Esophagus muscularis mucosa (tissue), 4 donors: ENCODE measurements around the genes HOXC11 and PDE1B.

DNA sequence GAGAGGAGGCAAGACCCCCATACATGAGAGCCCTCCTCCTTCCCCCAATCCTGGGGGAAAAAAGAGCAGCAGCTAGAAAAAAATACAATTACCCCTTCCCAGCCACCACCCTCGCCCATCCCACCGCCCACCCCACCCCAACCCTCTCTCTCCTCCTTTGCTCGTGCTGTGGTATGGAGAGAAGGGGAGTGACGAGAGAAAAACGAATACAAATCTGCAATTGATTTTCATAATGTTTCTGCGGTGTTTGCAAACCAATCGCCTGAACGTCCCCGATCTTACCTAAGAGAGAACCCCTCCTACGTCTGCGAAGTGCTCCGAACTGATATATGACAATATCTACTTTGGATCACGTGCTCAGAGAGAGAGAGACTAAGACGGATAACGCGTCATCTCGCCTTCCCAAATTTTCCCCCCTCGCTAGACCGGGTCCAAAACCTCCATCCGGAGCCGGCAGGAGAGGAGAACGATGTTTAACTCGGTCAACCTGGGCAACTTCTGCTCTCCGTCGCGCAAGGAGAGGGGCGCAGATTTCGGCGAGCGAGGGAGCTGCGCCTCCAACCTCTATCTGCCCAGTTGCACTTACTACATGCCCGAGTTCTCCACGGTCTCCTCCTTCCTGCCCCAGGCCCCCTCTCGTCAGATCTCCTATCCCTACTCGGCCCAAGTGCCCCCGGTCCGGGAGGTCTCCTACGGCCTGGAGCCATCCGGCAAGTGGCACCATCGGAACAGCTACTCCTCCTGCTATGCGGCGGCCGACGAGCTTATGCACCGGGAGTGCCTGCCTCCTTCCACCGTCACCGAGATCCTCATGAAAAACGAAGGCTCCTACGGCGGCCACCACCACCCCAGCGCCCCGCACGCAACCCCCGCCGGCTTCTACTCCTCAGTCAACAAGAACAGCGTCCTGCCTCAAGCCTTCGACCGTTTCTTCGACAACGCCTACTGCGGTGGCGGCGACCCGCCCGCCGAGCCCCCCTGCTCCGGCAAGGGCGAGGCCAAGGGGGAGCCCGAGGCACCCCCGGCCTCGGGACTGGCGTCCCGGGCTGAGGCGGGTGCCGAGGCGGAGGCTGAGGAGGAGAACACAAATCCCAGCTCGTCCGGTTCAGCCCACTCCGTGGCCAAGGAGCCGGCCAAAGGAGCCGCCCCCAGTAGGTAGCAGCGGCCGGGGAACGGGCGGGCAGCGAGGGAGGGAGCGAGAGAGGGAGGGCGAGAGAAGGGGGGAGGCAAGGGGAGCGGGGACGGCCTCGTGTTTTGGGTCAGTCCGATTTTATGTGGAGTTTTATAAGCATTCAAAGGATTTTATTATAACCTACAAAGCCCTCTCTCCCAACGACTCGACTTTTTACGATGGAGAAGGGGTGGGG lies at the start of gene HOXC11:
HOXC11 (plus strand) TSS at position 354 of the 1,367 bp plus-strand sequence.
- PRO-cap: no peak
- RAMPAGE, long total RNA, 4 experiments: no peak in any of the 4 experiments

DNA sequence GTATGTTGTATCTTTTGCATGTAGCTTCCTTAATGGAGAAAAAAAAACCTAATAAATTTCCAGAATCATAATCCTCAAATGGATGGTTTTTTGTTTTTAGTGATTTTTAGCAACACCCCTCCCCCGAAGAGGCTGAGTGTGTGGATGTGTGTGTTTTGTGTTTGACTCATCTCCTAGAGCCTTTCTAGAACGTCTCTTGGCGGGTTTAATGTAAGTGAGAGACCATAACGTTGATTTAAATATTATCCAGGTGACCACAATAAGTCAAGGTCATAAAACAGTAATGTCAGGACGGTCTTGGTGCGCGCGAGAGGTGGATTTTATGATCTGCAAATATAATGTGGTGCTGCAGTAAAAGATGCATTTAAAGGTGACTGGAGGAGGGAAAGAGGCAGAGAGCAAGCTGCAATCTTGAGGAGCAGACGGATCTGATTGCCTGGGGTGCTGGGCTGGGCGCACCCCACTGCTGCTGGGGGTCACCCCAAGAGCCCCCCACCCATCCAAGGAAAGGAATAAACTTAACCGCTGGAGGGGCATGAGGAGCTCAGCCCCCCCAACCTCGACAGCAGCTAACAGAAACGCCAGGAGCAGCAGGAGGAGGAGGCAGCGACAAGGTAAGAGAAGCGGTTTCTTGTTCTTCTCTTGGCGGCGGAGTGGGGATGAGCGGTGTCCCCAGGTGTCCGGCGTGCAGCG lies 5.4 kb downstream of the HOXC10 start:
- PRO-cap: no peak
- RAMPAGE, long total RNA, 4 experiments: no peak in any of the 4 experiments

- PRO-cap: no peak
- RAMPAGE, long total RNA, 4 experiments: no peak in any of the 4 experiments
Observed at GRCh38 chr12:53993125-53993564, 6.8 kb upstream of the HOXC9 start.

DNA sequence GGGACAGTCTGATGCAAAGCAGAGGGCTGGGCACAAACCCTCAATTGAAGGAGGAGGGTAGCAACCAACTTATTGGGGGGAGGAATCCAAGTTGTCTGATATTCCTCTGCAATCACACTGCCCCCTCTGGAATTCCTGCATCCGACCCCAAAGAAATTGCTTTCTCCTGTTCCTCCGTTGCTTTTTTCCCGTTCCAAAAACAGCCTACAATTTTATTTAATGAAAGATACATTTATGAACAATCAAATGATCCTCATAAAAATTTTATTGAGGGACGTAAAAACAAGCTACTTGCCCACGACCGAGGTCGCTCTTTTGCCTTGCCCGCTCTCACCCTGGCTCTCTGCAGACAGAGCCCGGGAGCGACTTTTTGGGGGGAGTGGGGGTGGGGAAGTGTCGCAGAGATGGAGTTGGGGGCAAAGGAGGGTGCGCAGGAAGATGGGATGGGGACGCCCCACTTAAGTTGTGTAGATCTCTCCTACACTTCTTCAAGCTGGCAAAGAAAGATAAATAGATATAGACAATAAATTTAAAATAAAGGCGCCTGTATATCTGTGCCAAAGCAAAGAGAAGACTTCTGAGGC lies 1.1 kb upstream of the HOXC9 start:
- PRO-cap: no peak
- RAMPAGE, long total RNA, 4 experiments: no peak in any of the 4 experiments

DNA sequence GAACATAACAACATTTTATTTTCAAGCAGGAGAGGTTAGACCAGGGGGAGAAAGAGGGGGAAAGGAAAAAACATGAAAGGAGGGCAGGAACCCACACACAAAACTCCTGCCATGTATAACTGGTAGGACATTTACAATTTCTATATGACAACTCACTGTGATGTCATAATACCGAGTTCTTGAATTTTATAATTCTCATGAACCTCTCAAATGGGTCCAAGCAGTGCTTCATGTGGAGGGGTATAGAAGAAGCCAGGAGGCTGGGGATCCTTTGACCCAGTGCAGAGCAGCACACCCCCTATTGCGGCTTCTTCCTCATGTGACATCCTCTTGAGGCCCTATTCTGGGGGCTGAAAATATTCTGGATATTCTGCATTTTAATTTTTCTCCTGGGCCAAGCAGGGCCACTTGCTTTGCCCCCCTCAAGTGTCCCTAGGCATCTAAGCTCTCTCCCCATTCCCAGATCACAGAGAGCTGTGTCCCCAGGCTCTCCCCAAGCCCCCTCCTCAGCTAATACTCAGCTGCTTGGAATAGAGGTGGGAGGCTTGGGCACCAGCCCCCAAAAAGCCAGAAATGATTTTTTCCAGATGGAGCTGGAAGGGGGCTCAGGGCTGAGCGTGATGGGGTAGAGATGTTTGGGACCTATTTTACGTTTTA lies 5.5 kb upstream of the HOXC6 start:
- PRO-cap: no peak
- RAMPAGE, long total RNA, 4 experiments: no peak in any of the 4 experiments

DNA sequence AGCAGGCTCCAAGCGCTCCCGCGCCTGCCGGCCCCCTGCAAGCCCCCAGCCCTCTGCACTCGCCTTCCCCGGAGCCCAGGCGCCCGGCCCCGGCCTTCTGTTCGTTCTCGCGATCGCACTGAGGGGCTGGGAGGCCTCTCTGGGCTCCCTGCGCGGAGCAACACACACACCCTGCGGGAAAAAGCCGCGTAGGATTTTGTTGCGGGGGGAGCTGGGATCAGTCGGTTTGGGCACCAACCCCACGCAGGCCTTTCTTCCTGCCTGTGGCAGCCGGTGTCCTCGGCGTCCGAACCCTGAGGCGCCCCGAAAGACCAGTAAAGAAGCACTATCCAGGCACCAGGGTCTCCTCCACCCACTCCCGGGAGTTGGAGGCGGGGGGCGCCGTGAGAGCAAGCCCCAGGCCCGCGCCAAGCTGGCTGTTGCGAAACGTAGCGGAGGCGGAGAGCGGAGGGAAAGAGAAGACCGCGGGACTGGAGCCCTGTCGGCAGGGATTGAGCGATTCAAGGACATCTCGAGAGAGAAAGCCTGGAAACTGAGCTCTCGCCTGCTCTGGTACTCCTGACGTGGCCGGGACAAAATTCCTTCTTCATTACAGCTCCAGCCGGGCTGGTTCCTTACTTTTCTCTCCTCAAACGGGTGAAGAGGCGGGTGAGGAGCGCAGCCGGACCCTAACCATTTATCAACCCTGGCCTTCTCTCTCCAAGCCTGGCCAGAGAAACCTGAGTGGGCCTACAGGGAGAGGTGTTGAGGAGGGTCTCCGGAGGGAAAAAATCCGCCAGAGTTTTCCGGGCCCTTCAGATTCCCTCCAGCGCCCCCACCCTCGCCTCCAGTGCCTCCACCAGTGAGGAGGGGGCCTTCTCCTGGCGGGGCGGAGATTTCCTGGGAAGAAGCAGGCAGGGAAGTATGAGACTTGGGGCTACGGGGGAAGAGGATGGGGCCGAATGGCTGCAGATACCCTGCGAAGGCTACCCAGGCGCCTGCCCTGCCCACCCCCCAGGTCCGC lies 1.7 kb upstream of the HOXC5 start:
- PRO-cap: no peak
- RAMPAGE, long total RNA, 4 experiments: no peak in any of the 4 experiments

DNA sequence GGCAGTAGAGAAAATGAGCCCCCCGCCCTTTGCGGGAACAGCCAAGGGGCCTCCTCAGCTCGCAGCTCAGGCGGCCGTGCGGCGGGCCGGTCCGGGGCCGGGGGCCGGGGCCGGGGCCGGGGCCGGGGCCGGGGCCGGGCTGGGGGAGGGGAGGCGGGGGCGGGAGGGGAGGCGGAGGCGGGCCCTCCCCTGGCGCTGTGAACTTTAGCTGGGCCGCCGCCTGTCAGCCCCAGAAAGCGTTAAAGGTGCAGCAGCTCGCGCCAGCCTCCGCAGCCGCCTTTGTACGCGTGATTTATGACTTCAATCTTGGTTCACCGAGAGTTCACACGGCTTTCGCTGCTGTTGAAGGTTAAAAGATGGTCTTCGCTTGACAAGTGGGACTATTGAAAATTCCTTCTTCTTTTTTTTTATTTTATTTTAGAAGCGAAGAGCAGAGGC lies 28.9 kb downstream of the HOXC4 start:
- PRO-cap: no peak
- RAMPAGE, long total RNA, 4 experiments: no peak in any of the 4 experiments

- PRO-cap: no peak
- RAMPAGE, long total RNA, 4 experiments: no peak in any of the 4 experiments
Observed at GRCh38 chr12:54146944-54147433, 41.8 kb downstream of the SMUG1 start.

GRCh38 chr12:54158940-54159578 lies 29.7 kb downstream of the SMUG1 start:
- PRO-cap: no peak
- RAMPAGE, long total RNA, 4 experiments: no peak in any of the 4 experiments

DNA sequence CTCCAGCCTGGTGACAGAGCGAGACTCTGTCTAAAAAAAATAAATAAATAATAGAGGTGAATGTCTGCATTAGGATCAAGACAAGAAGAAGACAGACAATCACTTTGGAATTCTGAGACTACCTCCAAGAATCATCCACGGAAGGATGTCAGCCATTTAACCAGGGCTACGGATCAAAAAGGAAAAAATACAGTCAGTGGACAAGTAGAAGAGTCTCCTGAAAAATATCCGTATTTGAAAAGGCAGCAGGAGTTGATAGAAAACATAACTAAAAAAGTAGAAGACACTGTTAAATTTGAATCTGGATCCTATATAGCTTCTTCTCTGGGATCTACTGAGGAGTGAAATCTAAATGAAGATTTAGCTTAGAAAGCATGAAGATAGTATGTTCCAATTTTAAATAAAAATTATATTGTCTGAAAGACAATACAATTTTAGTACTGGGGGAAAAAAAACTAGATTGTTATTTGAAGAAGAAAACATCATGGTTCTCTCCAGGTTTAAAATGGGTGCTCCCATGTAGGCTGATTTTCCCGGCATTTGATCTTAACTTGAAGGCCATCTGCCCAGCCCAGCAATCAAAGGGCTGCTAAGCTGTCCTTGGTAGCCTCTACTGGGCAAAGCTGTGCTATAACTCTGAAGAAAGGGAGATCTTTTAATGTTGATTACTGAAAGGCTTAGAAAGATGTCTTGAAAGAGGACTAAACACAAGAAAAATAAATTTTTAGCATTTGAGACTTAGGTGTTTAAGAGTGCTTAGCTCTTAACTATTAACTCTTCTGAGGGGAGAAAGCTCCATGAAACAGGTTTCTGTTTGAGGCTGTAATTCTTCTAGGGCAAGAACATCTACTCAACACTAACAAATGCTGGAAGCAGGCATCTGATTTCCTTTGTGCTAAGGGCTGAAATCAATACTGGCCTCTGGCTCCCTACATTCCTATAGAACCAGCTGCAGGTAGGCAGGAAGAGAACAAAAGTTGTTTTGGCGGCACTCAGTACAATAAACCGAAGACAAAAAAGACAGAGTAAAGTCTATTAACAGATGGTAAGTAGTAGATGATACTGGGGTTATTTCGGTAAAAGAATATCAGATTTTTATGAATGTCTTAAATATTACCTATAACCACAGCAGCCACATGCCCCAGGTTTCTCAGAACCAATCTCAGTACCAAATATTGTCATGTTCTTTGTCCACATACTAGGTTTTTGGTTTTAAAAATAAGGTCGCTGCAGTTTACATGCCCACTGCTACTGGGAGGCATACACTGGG lies 41.3 kb downstream of the CBX5 start:
- PRO-cap: no peak
- RAMPAGE, long total RNA, 4 experiments: no peak in any of the 4 experiments

DNA sequence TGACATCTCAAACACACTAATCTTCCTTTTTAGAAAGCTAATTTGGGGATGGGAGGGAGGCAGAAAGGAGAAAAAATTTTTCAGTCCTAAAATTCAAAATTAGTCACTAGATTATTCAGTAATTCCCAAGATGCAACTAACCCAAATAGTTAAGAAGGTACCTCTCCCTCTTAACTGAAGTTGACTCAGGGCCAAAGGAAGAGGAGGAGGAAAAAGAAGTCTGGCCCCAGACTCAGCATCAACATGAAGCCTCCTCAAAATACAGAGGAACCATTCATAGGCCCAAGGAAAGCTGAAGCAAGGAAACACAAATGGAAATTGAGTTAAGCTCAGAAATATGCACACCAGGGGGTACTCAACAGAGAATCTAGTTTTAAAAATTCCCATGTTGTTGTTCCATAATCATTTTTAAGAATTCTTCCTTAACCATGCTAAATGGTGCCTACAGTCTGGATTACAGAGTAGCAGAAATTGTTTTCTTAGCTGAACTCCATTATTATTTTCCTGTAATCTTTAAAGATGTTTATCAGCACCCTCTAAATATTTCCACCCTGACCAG lies 21.6 kb downstream of the CBX5 start:
- PRO-cap: no peak
- RAMPAGE, long total RNA, 4 experiments: no peak in any of the 4 experiments

GRCh38 chr12:54351752-54352670 lies 12.3 kb downstream of the GPR84 start:
- PRO-cap: no peak
- RAMPAGE, long total RNA, 4 experiments: no peak in any of the 4 experiments

- PRO-cap: no peak
- RAMPAGE, long total RNA, 4 experiments: no peak in any of the 4 experiments
Observed at GRCh38 chr12:54360540-54361197, 3.6 kb downstream of the GPR84 start.

DNA sequence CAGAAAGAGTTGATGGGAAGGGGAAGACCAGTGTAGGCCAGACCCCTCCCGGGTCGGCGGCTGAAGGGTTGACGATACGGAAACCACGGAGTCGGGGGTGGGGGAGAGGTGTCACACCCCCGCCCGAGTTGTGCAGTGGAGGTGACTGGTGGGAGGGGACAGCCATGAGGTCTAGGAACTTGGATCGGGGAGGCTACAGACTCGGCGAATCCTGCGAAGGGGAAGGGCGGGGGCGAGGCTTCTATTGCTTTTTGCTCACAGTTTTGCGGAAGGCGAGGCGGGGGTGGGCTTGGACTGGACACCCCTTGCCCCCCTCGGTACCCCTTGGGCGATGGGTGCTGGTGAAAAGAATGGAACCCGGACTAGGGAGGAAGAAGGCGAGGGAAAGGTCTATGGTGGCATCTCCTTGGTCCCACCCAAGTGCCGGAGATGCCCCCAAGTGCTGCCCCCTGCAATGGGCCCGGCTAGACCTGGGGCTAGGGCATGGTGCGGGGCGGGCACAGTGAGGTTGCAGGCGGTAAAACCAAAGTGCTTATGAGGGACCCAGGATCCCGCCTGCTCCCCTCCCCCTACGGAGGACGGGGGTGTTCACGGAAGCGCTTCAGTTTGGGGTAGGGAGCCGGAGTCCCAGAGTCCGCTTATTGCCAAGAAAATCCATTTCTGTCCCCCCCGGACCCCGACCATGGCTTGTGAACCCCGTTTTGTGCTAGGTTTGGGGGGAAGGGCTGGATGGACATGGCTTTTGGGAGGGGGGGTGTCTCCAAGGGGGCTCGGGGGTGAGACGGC lies 5.1 kb upstream of the GPR84 start:
- PRO-cap: unidirectional peak, plus-strand start at position 260 of the sequence
- RAMPAGE, long total RNA, 4 experiments: no peak in any of the 4 experiments

GRCh38 chr12:54399134-54400178 lies 14.9 kb upstream of the ZNF385A start:
- PRO-cap: no peak
- RAMPAGE, long total RNA, 4 experiments: no peak in any of the 4 experiments

GRCh38 chr12:54400659-54401303 lies 16.2 kb upstream of the ZNF385A start:
- PRO-cap: no peak
- RAMPAGE, long total RNA, 4 experiments: no peak in any of the 4 experiments

- PRO-cap: no peak
- RAMPAGE, long total RNA, 4 experiments: no peak in any of the 4 experiments
Observed at GRCh38 chr12:54407396-54408067, 11.5 kb downstream of the ITGA5 start.

DNA sequence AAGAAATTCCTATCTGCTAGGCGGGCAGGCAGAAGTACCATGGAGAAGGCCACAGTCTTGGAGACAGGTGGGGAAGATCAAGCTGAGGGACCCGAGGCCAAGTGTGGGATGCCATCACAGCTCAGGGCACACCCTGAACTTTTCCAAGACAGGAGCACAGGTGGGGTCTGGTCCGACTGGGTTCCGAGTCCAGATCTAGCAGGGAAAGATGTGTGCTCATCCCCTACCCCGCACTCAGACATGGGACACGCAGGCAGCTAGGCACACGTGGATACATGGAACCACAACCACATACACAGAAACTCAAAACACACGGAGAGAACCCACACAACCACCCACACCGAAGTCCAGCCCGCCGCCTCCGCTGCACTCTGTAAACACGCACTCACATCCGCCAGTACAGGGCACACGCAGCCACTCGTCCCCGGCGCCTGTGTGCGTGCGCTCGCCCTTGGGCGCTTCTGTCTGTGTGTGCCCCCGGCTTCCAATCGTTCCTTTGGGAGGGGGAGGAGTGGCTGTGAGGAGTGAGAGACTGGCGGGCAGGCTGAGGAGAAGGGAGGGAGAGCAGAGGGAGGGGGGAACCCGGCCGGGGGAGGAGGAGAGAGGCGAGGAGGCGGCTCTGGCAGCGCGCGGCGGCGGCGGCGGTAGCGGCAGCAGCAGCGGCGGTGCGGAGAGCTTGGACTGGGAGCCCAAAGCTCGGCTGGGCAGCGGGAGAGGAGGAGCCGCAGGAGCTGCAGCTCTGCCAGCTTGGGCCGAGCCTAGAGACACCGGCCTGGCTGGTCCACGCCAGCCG lies at the start of gene PDE1B:
PDE1B (plus strand) TSS at position 625 of the 793 bp plus-strand sequence.
- PRO-cap: no peak
- RAMPAGE, long total RNA, 4 experiments: no peak in any of the 4 experiments

GRCh38 chr12:54591092-54591512 lies 2.6 kb upstream of the PPP1R1A start:
- PRO-cap: unidirectional peak, plus-strand start at chr12:54591336
- RAMPAGE, long total RNA, 4 experiments: no peak in any of the 4 experiments

- PRO-cap: no peak
- RAMPAGE, long total RNA, 4 experiments: no peak in any of the 4 experiments
Observed at GRCh38 chr12:54666133-54666414, 17.9 kb upstream of the DCD start.